Hair follicle dermal papilla cell (primary cell): ENCODE measurements around a stretch of chr9.

DNA sequence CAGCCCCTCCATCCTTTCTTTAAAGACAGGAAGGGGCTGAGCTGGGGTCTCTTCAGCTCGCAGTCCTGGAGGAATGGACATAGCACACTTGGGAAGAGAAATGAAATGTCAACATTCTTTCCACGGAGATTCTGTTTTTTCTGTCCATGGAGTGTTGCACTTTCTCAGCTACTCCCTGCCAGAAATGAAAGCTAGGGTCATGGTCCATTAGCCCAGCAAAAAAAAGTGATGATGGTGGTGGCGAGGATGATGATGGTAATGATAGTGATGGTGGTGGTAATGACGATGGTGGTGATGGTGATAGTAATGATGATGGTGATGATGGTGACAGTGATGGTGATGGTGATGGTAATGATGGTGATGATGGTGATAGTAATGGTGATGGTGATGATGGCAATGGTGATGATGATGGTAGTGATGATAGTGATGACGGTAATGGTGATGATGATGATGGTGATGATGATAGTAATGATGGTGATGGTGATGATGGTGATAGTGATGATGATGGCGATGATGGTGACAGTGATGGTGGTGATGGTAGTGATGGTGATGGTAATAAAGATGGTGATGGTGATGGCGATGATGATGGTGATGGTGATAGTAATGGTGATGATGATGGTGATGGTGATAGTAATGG is 38.3 kb downstream of the PHF2 start:
- CAGE, long polyA plus RNA: no peak

DNA sequence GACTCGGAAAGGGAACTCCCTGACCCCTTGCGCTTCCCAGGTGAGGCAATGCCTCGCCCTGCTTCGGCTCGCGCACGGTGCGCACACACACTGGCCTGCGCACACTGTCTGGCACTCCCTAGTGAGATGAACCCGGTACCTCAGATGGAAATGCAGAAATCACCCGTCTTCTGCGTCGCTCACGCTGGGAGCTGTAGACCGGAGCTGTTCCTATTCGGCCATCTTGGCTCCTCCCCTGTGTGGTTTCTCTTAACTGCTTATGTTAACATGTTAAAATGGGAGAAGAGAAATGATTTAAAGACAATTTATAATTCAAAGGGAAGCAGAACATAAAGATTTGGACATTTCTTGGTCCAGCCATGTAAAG is 35.0 kb downstream of the PTPDC1 start:
- CAGE, long polyA plus RNA: no peak

GRCh38 chr9:94156978-94157377 is 72.7 kb downstream of the PTPDC1 start:
- CAGE, long polyA plus RNA: no peak

- CAGE, long polyA plus RNA: no peak
Measured at GRCh38 chr9:94182233-94182898, 76.7 kb upstream of the ZNF169 start.

DNA sequence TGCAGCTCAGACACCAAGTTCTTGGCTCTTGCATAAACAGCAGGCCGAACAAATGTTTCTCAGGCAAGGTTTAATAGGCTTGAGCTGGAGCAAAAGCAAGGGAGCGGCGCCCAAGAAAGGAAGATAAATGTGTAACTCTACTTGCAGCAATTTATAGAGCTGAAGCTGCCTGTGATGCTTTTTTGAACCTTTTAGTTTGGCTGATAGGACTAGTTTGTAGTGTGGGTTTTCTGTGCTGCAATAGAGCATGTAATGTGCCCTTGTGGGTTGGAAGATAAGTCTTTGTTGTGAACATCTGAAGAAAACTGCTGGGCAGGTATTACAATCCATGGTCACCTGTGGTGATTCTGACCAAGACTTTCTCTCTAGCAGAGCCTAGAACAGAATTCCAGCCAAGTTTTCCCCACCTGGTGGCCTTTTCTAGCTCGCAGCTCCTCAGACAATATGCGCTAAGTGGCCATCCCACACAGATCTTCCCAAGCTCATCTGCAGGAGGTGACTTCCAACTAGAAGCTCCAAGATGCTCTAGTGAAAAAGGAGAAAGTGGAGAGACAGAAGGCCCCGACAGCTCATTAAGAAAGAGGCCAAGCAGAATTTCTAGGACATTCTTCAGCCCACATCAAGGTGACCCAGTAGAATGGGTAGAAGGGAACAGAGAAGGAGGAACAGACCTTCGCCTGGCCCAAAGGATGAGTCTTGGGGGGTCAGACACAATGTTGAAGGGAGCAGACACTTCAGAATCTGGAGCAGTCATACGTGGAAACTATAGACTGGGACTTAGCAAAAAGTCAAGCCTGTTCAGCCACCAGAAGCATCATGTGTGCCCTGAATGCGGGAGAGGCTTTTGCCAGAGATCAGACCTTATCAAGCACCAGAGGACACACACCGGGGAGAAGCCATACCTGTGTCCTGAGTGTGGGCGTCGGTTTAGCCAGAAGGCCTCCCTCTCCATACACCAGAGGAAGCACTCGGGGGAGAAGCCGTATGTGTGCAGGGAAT is 28.7 kb downstream of the NUTM2F start:
- CAGE, long polyA plus RNA: no peak

- CAGE, long polyA plus RNA: no peak
Measured at GRCh38 chr9:94606640-94607822, 13.4 kb upstream of the FBP2 start.

DNA sequence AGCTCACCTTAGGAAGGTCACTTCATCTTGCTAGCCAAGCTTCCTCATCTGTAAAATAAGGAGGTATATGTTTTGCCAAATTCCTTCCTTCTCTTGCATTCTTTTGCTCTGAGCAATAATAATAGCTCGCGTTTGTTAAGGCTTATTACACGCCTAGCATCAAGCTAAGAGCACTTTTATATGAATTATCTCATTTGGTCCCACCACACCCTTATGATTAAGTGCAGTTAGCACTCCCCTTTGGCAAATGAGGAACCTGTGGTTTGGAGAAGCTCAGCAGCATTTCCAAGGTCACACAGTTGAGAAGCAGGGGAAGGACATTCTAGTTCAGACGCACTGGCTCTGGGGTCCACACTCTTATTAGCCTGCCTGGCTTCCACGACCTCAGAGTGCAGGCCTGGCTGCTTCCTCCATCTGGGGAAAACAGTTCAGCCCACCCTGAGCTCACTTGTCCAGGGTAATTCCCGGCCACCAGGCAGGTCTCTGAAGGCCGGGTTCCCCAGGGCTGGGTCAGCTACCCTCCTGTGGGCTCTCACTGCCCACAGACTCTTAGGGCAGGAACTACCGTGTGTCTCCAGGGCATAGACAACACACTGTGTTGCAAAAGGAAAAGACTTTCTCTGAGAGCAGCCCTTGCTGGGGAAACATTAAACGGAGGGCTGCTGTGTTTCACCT is 9.9 kb upstream of the FBP1 start:
- CAGE, long polyA plus RNA: no peak

DNA sequence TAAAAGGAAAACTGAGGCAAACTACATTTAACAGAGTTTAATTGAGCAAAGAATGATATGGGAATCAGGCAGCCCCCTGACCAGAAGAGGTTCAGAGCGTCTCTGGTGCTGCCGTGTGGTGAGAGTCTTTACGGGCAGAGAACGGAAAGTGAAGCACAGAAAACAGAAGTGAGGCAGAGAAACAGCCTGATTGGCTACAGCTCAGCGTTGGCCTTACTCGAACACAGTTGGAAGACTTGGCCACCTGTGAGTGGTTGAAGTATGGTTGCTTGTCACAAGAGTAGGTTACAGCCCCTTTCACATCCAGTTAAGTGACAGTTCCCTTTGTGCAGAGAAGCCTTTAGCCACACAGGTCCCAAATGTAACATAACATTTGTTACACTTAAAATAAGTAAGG is 16.9 kb upstream of the FBP1 start:
- CAGE, long polyA plus RNA: no peak

- CAGE, long polyA plus RNA: no peak
Measured at GRCh38 chr9:94664591-94665288, 25.4 kb upstream of the FBP1 start.

- CAGE, long polyA plus RNA: no peak
Measured at GRCh38 chr9:94874331-94874878, 147.9 kb downstream of the AOPEP start.

DNA sequence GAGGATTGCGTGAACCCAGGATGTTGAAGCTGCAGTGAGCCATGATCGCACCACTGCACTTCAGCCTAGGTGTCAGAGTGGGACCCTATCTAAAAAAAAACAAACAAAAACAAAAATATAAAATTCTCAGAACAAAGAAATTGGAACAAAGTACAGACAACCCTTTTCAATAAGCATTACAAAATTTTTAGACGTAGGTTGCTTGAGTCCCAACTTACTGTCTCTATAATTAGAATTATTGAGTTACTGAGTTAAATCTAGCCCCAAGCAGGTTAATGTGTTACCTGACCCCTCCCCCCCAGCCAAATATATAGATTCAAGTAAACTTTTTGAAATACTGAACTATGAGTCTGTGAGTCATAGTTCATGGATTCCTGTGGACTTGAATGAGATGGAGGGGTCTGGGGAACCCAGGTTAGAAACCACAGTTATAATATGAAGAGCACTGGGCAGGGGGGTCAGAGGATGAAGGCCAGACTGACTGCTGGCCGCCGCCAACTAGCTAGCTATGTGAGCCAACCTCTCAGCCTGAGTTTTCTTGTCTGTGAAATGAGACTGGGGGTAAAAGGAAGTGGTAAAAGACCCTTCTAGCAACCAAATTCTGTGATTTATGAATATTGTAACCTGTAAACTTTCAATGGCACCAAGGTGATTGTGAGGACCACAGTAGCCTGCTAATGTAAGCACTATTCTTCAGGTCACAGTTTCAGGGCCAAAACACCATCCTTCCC is 173.3 kb downstream of the AOPEP start:
- CAGE, long polyA plus RNA: no peak

DNA sequence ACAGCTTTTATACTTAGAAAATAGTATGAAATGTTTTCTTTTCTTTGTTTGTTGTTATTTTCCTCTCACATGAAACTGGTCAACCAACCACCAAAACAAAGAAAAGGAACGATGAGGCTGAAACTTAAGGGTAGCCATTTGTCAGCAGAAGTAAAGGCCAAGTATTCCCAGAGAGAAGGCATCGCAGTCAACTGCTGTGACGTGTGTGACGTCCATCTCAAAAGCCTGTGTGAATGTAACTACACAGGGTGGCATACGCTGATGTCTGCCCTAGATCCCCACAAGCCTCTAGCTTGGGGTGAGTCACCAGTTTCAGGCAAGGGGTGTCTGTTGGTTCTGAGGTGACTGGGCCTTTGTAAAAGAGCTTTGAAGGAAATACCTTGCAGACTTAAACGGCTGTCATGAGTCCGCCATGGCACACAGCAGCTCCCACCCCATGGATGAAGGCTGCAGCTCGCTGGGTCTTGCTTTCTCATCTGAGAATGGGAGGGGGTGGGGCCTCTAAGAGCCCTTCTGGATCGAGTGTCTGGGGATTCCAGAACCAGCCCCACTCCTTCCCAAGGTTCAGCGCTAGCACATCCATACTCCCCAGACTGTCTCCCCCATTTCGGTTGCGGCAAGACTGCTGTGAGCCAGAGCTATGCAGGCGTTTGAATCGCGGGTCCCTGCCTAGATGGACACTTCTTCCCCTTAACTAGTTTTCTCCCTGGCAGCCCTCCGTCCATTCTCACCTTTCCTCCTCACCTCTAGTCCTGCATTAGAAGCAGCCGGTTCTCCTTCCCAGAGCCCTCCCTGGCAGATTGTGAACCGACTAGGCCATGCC is 183.1 kb downstream of the AOPEP start:
- CAGE, long polyA plus RNA: no peak

- CAGE, long polyA plus RNA: no peak
Measured at GRCh38 chr9:94950110-94950845, 223.8 kb downstream of the AOPEP start.

DNA sequence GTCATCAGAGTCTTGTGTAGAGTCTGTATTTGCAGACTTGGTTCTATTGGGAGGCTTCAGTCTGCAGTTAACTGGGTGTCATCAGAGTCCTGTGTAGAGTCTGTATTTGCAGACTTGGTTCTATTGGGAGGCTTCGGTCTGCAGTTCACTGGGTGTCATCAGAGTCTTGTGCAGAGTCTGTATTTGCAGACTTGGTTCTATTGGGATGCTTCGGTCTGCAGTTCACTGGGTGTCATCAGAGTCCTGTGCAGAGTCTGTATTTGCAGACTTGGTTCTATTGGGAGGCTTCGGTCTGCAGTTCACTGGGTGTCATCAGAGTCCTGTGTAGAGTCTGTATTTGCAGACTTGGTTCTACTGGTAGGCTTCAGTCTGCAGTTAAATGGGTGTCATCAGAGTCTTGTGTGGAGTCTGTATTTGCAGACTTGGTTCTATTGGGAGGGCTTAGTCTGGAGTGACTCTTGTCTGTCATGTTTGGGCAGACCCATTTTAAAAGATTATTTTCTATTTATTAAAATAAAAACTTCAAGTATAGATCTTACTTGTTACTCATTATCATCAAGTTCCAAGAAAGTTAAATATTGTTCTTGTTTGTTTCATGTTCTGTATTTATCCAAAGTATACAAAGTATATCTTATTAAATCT is 239.6 kb downstream of the AOPEP start:
- CAGE, long polyA plus RNA: no peak

- CAGE, long polyA plus RNA: no peak
Measured at GRCh38 chr9:94971379-94971737, 244.9 kb downstream of the AOPEP start.

DNA sequence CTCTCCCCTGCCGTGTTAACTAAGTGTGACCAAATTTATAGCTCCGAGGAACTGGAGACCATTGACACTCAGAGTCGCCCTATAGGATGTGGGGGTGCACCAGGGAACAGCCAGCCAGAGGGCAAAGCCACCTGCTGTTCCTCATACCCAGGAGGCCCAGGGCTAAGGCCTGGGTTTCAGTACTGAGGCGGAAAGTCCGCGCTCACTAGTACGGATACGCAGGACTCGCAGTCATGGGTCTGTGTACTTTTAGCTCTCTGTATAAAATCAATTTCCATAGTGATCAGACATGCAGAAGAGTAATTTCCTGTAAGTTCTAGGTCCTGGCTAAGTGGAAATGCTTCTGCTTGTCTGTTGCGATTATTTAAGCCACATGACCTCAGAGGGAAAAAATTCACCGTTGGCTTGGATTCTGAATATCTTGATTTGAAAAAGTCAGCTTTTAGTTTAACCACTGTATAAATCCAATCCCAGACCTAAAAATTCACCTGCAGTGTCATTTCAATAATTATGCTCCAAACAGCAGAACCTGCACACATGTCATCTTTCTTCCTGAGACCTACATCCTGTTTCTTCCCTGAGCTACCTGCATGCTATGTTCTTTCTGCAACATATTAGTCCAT is 247.1 kb downstream of the AOPEP start:
- CAGE, long polyA plus RNA: no peak

- CAGE, long polyA plus RNA: no peak
Measured at GRCh38 chr9:95042302-95042836, 275.1 kb downstream of the FANCC start.

GRCh38 chr9:95045744-95046316 is 271.7 kb downstream of the FANCC start:
- CAGE, long polyA plus RNA: no peak

DNA sequence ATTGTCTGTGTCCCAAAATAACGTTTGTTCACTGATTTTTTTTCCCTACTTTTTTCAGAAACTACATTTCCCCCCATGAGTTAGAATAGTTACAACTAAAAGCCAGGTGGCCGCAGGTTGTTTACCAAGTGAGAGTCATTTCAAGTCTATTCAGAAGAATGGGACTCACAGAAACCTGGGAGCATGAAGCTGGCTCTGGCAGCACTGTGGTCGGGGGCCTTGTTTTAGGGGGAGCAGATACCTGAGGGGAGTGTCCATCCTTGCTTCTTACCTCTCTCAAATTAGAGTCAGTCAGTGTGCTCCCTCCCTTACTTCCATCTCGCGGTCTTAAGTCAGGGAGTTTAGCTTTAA is 259.9 kb downstream of the FANCC start:
- CAGE, long polyA plus RNA: no peak

DNA sequence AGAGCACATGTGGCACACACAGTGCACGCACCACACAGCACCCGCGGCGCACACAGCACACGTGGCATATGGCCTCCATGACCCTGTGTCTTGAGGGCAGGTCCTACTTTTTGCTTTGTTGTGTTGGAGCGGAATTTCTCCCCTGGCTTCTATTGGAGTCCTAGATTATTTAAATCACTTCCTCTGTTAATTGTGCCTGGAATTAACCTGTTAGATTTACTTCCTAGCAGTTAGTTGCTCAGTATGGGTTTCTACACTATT is 233.9 kb downstream of the FANCC start:
- CAGE, long polyA plus RNA: no peak